Gastroesophageal sphincter (tissue), 4 donors: ENCODE data around the gene REPS1.

- PRO-cap: no peak
- RAMPAGE, long total RNA, 4 experiments: no peak in any of the 4 experiments
Observed at GRCh38 chr6:137226642-137227013, 7.4 kb upstream of the IFNGR1 start.

- PRO-cap: no peak
- RAMPAGE, long total RNA, 4 experiments: no peak in any of the 4 experiments
Observed at GRCh38 chr6:137357618-137358059, 136.6 kb downstream of the OLIG3 start.

- PRO-cap: no peak
- RAMPAGE, long total RNA, 4 experiments: no peak in any of the 4 experiments
Observed at GRCh38 chr6:137664246-137664499, 170.0 kb upstream of the OLIG3 start.

GRCh38 chr6:137715493-137716270 lies 151.4 kb upstream of the TNFAIP3 start:
- PRO-cap: no peak
- RAMPAGE, long total RNA, 4 experiments: no peak in any of the 4 experiments

DNA sequence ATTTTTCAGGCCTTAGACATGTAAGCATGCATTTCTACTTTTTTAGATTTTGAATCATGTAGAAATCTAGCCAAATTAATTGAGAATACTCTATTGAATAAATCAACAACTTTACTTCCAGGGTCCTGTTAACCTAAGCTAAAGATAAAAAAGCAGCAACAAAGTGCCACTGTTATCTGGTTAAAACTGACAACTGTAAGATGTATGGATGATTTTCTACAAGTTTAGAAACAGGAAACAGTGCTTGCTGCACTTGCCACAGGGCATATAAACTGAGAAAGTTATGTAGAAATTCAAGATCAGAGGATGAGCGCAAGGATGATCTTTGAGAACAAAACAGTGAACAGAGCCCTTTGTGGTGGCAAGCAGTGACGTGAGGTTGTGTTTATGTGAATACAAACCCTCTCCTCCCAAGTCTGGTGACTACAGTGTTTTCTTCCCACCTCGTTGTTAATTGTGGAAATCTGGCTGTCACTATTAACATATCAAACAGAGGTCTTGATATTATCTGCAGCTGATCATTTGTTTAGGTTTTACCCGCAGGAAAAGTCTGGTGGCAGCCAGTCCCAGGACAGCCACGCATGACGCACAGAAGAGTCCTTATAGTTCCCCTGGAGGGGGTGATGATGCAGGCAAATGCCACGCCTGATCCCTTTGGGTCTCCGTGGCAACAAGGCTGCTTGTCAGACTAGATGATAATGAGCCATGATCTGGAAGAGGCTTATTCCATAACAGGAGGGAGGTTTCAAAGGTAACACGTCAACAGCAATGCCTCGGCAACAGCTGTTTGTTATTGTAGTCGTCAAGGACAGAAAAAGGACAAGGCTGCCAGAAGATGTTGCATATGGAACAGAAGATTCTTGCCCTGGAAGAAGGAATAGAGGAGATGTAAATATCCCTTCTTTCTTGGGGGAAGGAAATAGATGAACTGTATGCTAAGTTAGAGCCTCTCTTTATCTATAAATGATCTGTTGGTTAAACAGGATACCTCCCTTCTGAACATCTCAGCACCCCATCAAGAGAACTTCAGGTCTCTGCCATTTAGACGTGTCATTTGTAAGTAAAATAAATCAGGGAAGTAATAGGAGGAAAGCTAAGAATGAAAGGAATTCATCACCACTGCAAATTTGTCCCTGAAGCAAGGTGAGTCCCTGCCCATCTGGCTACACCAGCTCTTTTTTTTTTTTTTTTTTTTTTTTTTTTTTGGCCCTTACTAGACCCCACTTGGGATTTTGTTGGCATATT lies 42.9 kb upstream of the TNFAIP3 start:
- PRO-cap: no peak
- RAMPAGE, long total RNA, 4 experiments: no peak in any of the 4 experiments

- PRO-cap: no peak
- RAMPAGE, long total RNA, 4 experiments: no peak in any of the 4 experiments
Observed at GRCh38 chr6:137863296-137863703, 3.8 kb upstream of the TNFAIP3 start.

DNA sequence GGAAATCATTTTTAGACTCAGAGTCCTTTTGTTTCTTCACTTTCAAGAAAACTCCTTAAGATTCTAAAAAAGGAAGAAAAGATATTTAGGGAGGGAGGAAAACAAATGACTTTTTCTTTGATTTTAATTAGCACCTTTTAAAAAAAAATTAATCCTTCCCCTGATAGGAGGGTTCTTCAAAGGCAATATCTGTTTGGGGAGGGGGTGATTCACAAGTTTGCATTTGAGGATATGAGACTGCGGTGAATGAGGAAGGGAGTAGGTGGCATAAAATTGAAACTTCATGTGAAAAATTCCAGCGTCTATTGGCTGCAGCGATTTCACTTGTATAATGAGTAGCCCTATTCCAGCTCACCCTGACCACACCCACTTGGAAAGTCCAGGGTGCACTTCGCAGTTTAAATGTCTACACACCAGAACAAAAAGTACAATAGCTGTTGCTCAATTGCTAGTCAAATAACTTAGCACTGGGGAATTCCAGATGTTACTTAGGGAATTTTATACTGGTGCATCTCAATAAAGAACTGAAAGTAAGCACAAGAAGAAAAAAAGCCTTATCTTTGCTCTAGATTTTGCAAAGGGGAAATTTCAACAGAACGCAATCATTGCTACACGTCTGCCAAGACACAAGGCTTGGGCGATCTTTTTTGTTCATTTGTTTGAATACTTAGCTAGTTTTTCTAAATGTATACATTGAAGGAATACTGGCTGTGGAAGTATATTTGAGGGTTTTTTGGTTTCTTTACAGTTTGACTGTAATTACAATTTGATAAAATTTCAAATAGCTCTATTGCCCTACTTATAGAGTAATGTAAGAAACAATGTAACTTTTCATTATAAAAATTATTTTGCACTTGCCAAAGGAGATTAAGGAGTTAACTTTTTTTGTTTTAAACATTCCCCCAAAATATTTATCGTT lies 6.3 kb downstream of the TNFAIP3 start:
- PRO-cap: unidirectional peak, minus-strand start at position 244 of the sequence; unidirectional peak, minus-strand start at position 333 of the sequence
- RAMPAGE, long total RNA, 4 experiments: no peak in any of the 4 experiments

DNA sequence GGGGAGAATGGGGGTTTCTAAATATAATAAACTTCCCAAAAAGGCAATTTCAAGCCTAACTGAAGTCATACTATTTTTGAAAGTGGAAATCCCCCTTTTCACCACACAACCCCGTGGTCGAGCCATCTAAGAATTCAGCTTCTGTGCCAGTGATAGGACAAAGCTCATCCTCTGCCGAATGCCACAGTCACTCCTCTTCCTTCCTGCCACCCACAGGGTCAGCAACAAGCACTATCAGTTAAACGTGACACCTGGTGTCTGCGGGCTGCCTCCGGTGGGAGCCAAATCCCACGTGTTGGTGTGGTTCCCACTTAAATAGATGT lies 60.7 kb downstream of the TNFAIP3 start:
- PRO-cap: no peak
- RAMPAGE, long total RNA, 4 experiments: no peak in any of the 4 experiments

- PRO-cap: bidirectional peak, plus-strand start at chr6:138031692, minus-strand start at chr6:138031459
- RAMPAGE, long total RNA, 4 experiments: no peak in any of the 4 experiments
Observed at GRCh38 chr6:138031358-138031826, 75.8 kb downstream of the PERP start.

DNA sequence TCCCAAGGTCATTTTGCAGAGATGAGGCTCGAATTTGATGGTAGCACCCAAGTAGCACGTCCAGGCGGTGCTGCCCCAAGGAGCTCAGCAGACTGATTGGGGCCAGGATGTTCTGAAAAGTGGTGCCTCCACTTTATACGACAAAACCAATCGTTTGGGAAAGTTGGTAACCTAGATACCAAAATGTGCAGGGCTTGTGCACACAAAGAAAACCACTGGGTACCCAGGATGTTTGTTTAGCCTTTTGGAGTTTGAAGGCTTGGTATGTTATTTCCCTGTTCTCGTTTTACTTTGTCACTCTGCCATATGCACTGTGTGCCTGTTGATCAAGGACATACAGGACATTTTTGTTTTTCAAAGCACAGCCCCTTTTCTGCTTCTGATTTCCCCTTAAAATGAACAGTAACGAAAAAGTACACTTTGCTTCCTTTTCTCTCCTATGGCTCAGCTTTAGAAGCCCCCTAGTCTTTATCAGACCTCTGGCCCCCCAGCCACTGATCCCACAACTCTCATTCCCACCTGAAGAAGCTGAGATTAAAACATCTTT lies 40.8 kb upstream of the PBOV1 start:
- PRO-cap: no peak
- RAMPAGE, long total RNA, 4 experiments: no peak in any of the 4 experiments

DNA sequence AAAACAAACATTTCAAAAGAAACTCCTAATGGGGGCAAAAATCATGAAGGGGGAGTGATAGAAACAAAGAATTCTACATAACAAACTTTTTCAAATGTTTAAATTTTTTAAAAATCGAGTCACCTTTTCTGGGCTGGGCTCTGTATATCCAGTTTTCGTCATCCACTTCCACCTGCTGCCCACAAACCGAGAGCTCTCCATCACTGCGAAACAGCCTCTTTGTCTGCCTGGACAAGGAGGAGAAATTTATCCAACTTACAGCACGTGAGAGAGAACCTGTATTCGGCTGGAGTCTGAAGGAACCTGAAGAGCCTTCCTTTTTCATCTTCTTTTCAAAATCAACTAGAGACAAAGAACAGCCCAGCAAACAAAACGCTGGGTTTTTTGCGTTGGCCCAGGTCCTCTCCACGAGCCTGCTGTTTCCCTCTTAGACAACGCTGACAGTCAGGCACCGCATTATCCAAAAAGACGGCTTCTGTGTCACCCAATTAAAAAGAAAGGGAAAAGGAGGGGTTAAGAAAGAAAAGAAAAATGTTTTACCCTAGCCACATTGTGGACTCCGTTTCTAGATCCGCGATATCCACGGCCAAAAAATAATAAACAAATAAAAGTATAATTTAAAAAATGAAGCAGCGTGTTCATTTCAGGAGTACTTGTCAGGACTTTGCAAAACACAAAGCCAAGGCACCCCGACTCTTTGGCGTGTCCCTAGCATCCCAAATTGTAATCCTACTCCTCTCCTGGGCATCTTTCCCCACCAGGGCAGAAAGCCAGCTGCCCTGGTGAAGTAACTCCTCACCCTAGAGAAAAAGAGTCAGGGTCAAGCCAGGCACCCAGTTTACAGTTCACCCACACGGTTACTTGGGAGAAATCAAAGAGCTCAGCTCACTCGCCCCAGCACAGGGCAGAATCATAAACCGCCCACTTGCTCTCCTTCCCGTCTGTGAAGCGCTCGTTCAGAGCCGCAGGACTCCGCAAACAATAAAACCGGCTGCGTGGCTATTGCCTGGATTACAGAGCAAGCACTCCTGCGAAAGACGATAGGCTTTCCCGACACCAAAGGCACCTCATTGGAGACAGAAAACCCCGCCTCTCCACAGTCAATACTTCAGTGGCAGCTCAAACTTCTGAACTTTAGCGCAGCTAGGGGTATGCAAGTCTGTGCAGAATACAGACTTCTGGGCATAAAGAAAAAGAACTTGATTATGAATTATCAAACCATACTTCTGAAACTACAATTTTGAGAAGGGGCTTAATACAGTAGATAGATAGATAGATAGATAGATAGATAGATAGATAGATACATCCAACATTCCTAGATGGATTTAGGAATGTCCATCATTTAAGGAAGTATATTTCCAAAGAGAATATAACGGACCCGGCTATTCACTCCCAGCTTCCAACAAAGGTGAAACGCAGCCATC lies 72.8 kb upstream of the NHSL1 start:
- PRO-cap: unidirectional peak, minus-strand start at position 429 of the sequence; unidirectional peak, minus-strand start at position 906 of the sequence; unidirectional peak, minus-strand start at position 945 of the sequence
- RAMPAGE, long total RNA, 4 experiments: start-site peak on the minus strand in 2 of 4 experiments, centred at positions 441 to 734 of the sequence, 7 to 21 reads per replicate

DNA sequence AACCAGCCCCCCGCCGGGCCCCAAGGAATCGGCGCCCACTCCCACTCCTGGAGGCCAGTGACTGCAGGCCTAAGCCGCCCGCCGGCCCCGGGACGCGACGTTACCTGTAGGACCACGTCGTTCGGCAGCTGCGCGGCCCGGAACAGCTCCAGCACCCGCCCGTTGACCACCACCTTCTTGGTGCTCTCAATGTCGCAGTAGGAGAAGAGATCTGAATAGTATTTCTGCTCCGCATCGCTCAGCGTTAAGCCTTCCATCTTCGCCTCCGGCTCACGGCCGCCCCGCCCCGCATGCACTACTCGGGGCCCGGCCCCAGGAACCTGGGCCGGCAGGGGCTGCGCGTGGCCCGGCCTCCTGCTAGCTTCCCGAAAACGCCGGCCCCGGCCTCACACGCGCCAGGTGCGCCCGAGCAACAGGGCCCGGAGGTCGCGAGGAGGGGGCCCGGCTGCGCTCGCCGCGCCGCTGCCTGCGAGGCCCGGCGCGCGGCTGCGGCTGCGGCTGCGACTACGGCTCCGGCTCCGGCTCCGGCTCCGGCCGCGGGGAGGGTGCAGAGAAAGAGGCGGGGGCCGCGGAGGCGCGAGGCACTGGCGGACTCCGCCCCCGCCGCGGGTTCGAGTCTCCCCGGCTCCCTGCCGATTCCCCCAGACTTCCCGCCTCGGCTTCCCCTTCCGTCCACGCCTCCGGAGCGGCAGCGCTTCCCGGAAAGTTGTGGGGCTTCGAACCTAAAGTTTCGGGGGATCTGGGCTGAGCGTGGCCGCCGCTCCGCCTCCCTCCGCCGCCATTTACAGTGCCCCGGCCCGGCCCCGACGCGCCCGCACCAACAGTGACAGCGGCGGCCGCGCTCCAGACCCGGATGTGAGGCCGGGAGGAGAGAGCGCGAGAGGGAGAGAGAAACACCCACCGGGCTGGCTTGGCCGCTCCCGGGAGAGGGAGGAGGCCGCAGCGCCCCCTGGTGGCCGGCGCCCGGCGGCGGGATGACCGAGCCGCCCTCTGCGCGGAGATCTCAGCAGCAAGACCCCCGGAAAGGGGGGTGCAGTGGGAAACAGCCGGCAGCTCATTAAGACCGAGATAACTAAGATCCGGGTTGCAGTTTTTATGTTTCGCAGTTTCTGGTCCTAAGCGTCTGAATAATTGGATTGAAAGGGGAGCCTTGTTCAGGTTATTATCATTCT lies at the start of gene REPS1:
REPS1 (minus strand) TSS at position 828 of the 1,172 bp plus-strand sequence.
- PRO-cap: bidirectional peak, plus-strand start at position 298 of the sequence, minus-strand start at position 213 of the sequence; unidirectional peak, minus-strand start at position 514 of the sequence; bidirectional peak, plus-strand start at position 1,016 of the sequence, minus-strand start at position 857 of the sequence
- RAMPAGE, long total RNA, 4 experiments: no peak in any of the 4 experiments

DNA sequence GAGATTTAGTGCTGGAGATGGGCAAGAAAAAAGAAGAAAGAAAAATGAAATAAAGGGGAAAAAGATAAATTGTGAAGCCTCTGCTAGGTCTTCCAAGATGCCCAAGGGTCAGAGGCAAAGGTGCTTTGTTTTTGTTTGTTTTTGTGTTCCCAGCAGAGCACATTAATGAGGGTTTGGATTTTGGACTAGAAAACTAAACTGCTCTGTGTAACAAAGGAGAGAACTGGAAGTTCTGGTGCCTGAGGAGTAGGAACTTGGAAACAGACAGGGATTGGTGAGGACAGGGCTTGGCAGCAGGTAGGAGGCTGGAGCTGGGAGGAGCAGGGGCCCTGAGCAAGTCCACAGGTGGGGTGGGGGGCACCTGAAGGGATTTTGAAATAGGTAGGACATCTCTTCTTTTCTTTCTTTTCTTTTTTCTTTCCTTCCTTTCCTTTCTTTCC lies 15.4 kb upstream of the ABRACL start:
- PRO-cap: no peak
- RAMPAGE, long total RNA, 4 experiments: no peak in any of the 4 experiments

DNA sequence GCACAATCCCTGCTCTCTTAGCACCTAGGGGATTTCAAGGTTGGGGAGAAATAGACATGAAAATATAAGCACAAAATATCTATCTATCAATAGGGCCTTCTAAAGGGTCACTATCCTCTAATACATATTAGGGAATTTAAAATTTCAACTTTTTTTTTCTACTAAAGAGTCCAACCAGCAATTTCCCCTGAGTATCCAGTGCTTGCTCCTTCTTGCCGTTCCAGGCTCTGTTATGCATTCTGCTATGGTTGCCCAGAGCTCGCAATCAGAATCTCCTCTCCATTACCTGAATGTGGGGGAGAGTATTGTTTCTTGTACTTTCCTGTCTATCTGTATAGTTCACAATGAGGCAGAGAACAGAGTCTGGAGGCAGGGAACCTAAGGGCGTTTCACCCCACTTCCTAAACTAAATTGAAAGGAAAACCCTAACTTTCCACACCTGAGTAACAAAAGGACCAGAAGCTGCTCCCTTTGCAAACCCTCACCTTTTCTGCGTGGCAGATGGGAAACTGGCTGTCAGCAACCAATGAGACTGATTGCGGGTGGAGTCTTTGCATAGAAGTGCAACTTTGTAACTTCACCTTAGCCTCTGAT lies 2.0 kb upstream of the HECA start:
- PRO-cap: no peak
- RAMPAGE, long total RNA, 4 experiments: no peak in any of the 4 experiments

DNA sequence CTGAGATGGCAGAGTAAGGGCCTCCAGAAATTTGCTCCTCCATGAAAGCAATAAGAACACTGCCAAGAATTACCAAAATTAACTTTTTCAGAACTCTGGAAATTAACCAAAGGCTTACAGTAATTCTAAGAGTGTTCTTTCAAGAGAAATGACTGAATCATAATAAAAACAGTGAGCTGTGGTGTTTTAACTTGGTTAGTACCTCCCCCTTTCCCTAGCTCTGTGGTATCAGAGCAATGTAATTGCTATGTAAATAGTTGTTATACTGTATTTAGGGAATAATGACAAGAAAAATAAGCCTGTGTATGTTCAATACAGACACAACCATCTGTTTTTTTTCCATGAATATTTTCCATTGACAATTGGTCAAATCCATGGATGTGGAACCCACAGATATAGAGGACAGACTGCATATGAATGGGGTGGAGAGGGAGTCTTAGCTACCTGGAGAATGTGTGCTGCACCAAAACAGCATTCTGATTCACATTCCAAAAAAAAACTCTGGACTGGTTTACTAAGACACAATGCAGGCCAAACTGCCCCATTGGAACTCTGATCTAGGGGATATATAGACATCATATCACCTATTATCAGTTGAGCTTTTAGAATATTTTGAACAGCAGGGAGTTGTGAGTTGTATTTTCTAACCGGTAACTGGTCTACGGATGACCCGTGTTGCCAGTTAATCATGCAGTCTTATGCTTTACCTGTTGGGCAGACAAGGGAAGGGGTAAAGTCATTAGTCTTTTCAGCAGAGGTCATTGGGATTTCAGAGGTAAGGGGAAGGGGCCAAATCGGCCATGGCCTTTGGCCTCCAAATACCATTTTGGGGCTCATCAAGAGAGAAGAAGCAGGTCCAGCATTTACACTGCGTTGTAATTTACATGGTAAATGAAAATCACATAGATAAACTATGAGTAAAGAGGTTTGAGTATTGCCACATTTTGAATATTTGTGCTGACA lies 19.3 kb downstream of the HECA start:
- PRO-cap: no peak
- RAMPAGE, long total RNA, 4 experiments: no peak in any of the 4 experiments

- PRO-cap: no peak
- RAMPAGE, long total RNA, 4 experiments: no peak in any of the 4 experiments
Observed at GRCh38 chr6:139159975-139160174, 25.0 kb downstream of the HECA start.

DNA sequence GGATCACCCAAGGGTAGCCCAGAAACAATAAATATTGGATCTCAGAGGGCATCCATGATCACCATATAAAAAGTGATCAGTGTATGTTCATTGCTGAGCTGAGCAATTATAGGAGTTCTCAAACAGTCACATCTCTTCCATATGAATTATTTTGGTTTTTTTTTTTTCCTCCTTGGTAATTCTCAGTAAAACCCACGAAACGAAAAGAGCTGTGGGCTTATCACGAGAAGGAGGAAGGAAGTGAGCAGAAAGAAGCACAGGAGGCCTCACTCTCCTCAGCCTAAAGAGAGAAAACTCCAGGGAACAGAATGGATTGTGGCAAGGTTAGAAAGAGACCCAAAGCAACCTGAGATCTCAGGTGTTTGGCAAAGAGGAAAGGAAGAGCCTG lies 67.7 kb upstream of the CITED2 start:
- PRO-cap: no peak
- RAMPAGE, long total RNA, 4 experiments: no peak in any of the 4 experiments

- PRO-cap: bidirectional peak, plus-strand start at chr6:139539978, minus-strand start at chr6:139539901
- RAMPAGE, long total RNA, 4 experiments: no peak in any of the 4 experiments
Observed at GRCh38 chr6:139539775-139540183, 165.3 kb upstream of the CITED2 start.

DNA sequence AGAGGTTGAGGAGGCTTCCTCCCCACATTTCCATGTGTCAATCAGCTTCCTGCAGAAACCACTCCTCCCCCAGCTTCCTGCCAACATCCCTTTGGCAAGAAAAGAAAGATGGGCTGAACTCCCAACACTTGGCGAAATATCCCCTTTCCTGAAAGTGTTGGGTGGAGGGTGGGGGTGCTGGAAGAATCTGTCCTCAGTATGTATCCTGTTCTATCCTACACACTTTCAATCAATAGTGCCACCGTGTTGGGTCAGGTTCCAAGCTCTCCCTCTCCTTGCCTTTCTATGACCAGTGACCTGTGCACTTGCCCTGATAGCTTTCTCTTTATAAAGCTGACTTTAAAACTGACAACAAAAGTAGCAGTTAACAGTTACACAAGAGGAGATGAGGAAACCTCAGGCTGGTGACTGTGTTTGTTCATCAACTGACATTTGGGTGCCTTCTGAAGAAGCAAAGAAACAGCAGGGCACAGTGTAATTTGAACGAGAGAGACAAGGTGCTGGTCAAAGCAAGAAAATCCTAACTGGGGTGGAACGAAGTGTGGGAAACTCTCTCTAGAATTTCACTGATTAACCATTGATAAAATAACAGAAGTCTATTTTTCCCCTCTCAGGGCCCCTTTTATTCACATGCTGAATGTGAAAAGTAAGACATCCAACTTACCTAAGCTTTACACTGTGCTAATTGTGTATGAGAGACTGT lies 252.2 kb upstream of the CITED2 start:
- PRO-cap: no peak
- RAMPAGE, long total RNA, 4 experiments: no peak in any of the 4 experiments

GRCh38 chr6:139888795-139889189 lies 514.3 kb upstream of the CITED2 start:
- PRO-cap: no peak
- RAMPAGE, long total RNA, 4 experiments: no peak in any of the 4 experiments